ENCODE measurements around a stretch of chr7.

GRCh38 chr7:17130222-17130806 is 168.1 kb upstream of the AHR start:
- PRO-cap, result no peak

GRCh38 chr7:17233964-17235207 is 64.1 kb upstream of the AHR start:
- PRO-cap, result no peak

GRCh38 chr7:17299780-17300123 is 1.3 kb downstream of the AHR start:
- PRO-cap, result no peak

- PRO-cap, result no peak
These were observed 1.8 kb downstream of the AHR start for GRCh38 chr7:17300261-17300611.

DNA sequence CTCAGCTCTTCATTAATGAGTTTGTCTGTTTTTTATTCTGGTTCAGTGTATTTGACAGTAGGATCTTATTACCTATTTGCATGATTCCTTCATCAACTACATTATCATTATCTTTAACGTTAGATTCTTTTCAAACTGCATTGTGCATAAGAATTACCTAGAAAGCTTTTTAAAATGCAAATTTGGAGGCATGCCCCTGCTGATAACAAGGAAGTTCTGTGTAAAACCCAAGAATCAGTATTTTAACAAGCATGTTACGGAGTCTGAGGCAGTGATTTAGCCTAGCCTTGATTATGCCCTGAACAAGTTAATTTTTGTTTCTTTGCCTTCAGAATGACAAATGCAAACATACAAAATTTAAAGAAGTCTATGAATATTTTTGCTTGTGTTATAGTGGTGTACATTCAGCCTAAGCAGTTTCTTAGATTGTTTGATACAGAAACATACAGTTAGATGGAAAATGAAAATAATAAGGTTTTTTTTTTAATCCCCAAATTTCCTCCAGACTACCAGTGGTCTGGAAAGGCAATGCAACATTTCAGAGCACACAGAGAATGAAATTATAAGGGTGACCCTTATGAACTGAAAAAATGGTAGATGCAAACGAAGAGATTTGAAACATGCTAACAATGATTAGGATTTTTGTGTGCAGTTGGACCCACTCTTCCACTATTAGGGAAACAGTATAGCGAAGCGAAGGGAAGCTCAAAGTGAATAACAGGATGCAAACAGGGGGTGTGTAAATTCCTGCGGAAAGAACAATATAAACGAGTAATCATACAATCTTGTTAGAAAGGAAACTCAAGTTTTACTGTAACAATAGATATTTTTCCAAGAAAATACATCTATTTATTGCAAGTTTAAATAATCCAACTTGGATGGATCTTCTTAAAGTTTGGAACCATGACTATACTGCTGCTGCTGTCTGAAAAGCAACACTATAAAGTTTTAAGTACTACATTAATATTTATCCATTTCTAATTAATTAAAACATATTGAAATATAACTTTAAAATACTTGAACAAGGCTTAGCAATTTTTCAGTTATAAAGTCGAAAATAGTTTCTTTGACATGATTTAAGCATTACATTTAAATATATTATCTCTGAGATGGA is 14.6 kb downstream of the AHR start:
- PRO-cap, result no peak

DNA sequence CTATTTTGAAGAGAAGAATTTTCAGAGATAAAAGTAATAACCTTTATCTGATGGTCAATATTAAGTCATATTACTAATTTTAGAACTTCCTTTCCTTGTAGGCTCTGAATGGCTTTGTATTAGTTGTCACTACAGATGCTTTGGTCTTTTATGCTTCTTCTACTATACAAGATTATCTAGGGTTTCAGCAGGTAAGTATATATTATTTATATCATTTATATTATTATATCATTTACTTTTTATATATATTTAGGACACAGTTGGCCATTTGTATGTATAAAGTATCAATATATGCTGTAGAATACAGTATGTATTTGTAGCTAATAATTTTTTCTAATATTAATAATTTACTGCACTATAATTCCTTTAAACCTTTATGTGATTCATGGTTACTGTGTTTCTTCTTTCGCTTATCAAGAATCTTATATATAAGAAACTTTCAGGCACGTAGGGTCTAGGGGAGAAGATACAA is 29.2 kb downstream of the AHR start:
- PRO-cap, result no peak

GRCh38 chr7:17344979-17345593 is 46.6 kb downstream of the AHR start:
- PRO-cap, result no peak

DNA sequence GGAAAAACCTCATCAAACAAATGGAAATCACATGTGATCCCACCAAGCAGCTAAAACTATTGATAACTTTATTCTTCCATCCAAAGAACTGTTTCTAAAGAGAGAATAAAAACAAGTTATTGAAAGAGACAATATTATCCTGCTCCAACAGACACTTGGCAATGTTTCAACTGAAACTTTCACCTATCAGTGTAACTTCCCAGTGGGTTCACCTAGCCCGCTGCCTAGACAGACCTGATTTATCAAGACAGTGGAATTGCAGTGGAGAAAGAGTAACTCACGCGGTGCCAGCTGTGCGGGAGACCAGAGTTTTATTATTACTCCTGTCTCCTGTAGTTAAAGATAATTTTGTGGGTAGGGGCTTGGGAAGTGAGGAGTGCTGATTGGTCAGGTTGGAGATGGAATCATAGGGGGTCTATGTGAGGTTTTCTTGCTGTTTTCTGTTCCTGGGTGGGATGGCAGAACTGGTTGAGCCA is 199.8 kb downstream of the AHR start:
- PRO-cap, result no peak

GRCh38 chr7:17618329-17619103 is 320.1 kb downstream of the AHR start:
- PRO-cap, result no peak

DNA sequence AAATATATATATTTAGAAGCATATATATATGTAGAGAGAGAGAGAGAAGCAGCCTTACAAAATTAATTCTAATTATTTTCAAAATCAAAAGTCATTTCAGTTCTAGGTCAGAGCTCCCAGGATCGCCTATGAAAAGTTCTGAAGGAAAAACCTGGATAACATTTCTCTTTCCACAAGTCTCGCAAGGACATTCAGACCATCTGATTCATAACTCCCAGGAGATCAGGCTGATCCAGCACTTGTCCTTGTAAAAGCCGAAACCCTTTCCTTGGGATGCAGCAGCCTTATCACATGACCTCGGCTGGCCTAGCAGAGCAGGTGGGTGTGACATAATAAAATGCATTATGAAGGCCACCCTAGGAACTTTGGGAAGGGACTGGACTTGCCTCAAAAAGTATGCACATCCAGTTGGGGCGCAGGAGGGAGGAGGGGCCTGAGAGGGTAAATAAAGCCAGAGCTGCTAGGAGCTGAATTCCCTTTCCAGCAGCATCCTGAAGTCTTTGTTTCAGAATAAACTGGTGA is 260.9 kb downstream of the SNX13 start:
- PRO-cap, result no peak

DNA sequence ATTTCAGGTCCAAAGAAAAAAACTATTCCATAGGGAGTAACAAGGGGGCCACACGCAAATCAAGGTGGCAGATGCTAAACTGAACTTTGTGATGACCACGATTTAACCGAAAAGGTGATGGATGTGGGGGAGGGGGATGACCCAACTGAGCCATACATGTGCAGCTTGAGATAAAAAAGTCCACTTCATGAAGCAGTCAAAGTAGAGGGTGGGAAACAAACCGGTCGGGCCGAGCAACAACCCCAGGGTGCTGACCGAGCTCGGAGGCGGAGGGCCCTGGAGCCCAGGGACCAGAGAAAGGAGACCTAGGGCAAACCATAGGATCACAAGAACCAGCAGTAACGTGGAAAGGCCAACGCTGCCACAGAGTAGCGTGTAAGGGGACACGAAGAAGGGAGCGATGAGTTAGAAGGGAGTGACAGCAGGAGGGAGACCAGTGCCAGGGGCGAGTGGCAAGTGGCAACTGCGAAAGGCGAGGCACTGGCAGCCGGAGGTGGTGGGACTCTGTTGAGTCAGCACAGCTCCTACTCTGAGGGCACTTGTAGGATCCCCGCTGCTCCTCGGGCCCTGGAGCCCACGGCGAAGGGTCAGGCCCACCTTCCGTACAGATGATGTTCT is 584 bp downstream of the SNX13 start:
- PRO-cap, result unidirectional peak, minus-strand start at position 569 of the sequence

- PRO-cap, result no peak
These were observed 10.7 kb upstream of the PRPS1L1 start for GRCh38 chr7:18038338-18038787.

- PRO-cap, result no peak
These were observed 58.4 kb upstream of the PRPS1L1 start for GRCh38 chr7:18086060-18086419.

DNA sequence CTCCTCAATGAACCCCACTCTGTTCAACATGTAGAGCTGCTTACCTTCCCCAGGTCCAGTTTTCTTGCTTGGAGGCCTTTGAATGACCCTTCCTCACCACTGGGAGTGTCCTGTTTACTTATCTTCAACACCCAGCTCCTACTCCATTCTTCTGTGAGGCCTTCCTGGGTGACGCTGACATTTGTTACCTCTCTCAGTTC is 149.7 kb upstream of the PRPS1L1 start:
- PRO-cap, result no peak

DNA sequence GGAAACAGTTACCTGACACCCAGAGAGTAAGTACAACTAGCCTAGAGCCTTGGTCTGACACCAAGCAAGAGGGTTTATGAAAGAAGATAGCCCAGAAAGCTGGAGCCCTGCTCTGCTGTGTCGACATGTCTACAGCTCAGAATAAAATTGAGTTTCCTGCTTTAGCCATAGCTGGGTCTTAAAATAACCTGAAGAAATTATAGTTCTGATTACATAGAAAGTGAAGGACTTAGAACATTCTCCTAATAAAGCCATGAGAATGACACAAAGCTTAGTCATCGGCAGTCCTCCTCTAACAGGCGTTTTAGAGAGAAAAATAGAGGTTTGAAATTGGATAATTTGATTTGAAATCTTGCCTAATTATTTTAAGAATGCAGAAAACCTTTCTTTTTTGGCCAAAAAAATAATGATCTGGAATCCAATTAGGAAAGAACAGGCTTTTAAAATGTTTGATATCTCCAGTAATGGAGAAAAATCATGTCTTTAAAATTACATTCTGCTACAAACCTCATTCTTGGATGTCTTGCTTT is 25.2 kb downstream of the HDAC9 start:
- PRO-cap, result no peak

DNA sequence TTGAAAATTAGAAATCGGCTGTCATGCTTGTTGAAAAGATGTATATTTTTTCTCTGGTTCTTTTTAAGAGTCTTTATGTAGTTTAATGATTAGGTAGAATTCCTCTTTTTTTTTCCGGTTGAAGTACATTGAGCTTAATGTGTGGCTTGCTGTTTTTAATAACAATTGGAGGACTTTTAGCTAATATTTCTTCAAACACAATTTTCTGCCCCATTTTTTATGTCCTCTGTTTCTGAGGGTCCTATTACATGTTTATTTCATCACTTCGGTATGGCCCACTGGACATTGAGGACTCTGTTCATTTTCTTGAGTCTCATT is 304.9 kb downstream of the TWIST1 start:
- PRO-cap, result no peak

GRCh38 chr7:19116277-19117159 is 918 bp downstream of the TWIST1 start:
- PRO-cap, result no peak

DNA sequence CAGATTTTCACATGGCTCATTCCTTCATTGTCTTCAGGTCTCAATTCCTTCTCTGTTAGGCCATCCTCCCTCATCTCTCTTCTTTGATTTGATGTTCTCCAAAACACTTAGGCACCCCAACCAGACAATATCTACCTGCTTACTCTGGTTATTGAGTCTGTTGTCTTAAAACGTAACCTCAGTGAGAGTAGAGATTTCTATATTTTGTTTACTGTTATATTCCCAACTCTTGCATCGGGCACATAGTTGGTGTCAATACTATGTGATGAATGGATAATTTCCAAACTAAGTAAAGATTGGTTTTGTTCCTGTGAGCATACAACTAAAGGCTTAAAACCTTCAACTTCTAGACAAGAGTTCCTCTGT is 263.2 kb upstream of the FERD3L start:
- PRO-cap, result no peak

GRCh38 chr7:20125001-20125595 is 92.1 kb downstream of the MACC1 start:
- PRO-cap, result no peak

DNA sequence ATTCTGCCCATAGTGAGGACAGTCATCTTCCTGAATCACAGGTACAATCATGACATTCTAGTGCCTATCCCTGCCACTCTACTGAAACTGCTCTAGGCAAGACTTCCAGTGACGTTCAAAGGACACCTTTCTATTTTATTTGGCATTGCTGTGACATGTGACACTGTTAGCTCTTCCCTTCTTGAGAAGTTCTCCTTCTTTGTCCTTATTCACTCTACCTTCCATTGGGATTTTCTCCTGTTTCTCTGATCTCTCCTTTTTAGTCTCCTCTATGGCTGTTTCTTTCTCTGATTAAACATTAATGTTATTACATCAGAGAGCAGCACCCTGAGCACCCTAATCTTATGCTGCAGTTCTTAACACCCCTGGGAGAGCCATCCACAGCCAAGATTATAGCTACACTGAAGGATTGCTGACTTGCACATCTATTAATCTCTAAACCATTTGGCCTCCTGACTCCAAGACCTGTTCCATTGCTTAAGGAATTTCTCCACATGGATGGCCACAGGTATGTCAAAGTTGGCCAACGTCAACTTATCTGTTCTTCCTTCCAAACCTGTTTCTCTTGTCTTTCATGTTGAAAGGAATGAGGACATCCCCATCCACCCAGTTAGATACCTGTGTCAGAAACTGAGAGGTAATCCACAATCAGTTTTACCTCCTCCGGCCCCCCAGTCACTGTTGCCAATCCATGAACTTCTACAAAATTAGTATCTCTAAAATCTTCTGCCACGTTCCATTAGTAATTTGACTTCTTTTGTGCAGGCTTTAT is 10.8 kb downstream of the MACC1 start:
- PRO-cap, result no peak